Subcutaneous preadipocyte (primary cell): ENCODE results near the genes TWIST1 and IL6.

DNA sequence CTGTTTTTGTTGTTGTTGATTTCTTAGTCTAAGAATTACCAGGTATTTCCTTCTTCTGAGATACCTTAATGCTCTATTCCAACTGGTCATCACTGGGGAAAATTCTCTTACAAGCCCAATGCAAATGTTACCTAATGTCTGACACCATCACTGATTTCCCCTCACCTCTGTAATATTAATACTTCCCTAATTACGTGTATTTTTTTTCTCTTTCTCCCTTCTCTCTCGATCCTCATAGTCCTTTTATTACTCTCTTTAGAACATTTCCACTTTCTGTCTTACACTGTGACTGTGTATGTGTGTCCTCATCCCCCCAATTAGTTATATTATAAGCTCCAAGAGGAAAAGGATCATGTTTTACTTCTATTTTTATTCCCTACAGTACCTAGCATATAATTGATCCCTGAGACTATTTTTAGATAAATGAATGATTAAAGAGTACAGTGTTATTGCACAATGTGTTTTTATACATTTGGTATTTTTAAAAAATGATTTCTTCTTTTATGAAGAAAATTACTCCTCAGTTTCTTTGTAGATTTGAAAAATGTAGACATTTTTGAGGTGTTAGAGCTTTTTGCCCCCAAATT lies 14.1 kb downstream of the HDAC9 start:
- CAGE, long polyA plus RNA = no peak

GRCh38 chr7:19117160-19118078 lies at the start of gene TWIST1:
Gene TWIST1 (minus strand): TSS chr7:19117636.
- CAGE, long polyA plus RNA = start-site peak on the plus strand at chr7:19117878-19117954, 46 and 20 reads in 2 replicates

DNA sequence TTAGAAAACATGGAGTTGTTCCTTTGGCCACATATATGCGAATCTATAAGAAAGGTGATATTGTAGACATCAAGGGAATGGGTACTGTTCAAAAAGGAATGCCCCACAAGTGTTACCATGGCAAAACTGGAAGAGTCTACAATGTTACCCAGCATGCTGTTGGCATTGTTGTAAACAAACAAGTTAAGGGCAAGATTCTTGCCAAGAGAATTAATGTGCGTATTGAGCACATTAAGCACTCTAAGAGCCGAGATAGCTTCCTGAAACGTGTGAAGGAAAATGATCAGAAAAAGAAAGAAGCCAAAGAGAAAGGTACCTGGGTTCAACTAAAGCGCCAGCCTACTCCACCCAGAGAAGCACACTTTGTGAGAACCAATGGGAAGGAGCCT lies 214.4 kb downstream of the MACC1 start:
- CAGE, long polyA plus RNA = no peak

DNA sequence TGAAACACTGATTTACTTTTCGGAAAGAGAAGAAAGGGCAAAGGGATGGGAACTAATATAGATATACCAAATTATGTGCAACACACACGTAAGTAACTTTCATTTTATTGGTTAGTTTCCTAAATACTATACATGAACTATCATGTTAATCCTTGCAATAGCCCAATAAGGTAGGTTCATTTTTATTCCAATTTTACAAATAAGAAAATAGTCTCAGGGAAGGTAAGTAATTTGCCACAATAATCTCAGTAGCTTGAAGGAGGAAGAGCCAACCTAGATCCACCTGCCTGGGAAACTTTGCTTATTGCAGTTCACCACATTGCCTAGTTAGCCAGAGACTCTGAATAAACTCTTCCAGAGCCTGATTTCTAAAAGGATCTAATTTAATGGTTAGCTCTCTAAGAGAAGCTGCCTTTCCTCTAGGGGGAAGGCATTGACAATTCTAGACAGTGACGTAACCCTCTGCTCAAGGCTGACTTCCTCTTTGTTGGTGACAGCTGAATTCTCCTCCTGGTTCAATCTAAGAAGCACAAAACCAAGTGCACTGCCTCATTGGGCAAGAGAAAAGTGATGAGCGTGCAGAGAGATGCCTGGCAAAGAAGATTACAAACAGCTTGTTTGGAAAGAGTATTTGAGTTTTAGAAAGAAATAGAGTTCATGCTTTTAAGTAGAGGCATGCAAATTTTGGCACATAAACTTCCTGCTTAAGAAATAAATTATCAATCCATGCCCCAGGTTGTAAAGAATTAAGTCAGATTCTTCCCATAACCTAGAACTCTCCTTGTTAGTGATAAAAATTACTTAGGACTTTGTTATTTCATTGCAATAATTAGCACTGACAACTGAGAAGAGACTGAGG lies 102.8 kb downstream of the MACC1 start:
- CAGE, long polyA plus RNA = no peak

- CAGE, long polyA plus RNA = no peak
Observed at GRCh38 chr7:20141620-20142098, 75.5 kb downstream of the MACC1 start.

DNA sequence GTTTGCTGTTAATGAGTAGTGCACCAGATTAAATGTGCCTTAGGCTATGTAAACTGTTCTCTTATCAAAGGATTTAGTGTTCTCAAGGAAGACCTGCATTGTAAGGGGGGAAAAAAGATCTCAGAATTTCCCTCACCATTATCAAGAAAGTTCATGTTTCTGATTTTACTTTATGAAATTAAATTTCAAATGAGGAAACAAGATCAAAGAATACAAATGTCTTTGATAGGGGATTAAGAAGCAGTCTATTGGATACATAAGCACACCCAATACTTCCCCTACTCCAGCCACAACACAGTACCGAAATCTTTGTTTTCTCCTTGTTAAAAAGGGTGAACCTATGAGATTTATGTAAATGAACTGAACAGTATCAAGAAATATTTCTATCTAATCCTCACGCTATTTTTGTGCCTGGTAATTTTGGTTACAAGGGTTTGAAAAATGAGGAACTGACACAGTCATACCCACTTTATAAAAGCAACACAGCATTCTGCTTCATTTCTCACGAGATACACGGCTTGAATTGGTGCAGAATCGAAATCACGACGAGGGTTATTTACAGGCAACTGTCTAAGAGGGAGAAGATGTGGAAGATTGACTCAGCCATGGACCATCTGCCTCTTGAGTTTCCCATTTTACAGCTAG lies 107.8 kb downstream of the ITGB8 start:
- CAGE, long polyA plus RNA = no peak

- CAGE, long polyA plus RNA = no peak
Observed at GRCh38 chr7:20784333-20784654, 2.4 kb downstream of the SP8 start.

- CAGE, long polyA plus RNA = no peak
Observed at GRCh38 chr7:21352899-21353376, 74.9 kb upstream of the SP4 start.

GRCh38 chr7:21616878-21617293 lies 74.0 kb downstream of the DNAH11 start:
- CAGE, long polyA plus RNA = no peak

DNA sequence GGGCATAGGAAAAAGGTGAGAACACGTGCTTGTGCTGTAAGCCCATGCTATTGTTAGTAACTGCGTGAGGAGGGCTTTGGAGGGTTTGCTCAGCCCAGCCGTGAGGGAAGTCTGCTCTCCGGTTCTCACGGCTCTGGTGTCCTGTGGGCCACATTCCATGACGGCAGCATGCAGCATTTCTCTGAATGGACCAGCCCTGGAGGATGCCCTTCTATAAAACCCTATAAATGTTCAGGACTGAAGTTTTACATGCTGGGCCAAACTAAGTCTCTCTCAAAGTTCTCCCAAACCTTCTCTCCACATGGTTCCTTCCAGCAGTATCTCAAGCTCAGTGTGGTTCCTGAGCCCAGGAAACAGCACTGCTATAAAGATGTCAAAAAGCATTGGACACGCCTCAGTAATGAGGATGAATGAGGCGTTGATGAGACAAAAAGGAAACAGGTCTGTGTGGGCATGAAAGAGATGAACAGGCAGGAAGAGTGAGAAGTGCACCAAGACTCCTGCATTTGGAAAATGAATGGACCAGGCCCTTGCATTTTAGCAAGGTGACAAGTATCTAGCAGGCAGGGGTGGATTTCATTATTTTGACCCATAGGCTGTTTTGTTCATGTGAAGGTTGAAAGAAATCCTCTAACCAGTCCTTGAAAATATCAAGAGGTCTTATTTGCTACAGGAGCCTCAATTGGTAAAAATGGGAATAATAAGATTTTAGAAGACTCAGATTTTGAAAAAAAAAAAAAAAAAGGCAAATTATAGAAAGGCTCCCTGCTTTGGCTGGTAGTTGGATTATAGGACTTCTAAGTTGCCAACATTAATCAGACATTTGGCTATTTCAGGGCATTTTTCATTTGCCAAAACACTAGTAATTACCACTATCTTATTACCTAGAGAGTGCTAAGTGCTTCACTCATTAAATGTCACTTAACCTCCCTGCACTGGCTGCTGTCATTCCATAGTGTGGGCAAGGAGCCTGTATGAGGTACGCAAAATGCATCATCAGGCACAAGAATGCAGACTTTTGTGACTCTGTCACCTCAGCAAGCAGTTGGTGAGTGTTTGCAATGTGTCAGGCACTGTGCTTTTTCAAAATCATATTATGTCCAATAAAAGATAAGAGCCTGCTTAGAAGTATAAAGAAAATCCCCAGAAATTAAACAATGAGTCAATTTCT lies 175.2 kb upstream of the CDCA7L start:
- CAGE, long polyA plus RNA = no peak

DNA sequence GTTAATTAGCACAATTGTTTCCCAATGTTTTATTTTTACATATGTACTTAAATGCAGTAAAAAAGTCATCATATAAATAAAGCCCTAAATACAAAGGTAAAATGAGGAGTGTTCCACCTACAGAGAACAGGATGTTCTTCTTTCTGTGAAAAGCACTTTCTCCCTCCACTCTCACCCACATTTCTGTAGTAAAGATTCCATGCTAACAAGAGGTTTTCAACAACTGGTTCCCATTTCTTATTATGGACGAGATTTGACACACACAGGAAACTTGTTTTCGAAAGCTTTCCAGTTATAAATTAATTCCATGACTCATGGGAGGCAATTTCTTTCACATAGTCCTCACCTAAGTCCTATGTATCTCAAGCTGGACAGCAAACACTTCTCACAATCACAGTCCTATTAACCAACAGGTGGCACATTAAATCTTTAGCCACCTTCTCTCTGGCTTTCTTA lies 24.6 kb downstream of the RAPGEF5 start:
- CAGE, long polyA plus RNA = no peak

DNA sequence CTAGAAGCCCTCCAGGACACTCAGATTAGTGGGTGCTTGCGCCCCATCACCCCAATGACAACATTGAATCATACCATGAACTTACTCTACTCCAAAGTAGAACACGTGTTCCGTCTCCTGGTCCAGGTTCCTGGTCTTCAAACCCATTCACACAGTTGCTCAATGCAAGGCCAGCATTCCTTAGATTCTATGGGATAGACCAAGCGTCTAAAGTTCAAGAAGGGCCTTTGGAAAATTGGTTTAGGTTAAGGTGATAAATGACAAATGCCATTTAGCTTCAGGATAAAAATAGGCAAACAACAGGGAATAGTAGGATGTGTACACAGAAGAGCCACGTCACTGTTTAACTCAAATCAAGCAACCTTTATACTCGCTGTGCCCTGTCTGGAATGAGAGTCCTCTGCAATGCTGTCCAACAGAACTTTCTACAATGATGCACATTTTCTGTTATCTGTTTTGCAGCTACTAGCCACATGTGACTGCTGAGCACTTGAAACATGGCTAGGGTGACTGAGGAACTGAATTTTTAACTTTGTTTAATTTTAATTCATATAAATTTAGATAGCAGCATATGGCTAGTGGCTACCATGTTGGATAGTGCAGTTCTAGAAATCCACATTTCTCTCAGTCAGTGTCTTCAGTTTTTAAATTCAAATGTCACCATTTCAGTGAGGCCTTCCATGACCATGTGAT lies 2.4 kb upstream of the RAPGEF5 start:
- CAGE, long polyA plus RNA = no peak

GRCh38 chr7:22433483-22434452 lies 66.2 kb downstream of the STEAP1B start:
- CAGE, long polyA plus RNA = no peak

GRCh38 chr7:22705045-22706000 lies 21.7 kb upstream of the IL6 start:
- CAGE, long polyA plus RNA = no peak

DNA sequence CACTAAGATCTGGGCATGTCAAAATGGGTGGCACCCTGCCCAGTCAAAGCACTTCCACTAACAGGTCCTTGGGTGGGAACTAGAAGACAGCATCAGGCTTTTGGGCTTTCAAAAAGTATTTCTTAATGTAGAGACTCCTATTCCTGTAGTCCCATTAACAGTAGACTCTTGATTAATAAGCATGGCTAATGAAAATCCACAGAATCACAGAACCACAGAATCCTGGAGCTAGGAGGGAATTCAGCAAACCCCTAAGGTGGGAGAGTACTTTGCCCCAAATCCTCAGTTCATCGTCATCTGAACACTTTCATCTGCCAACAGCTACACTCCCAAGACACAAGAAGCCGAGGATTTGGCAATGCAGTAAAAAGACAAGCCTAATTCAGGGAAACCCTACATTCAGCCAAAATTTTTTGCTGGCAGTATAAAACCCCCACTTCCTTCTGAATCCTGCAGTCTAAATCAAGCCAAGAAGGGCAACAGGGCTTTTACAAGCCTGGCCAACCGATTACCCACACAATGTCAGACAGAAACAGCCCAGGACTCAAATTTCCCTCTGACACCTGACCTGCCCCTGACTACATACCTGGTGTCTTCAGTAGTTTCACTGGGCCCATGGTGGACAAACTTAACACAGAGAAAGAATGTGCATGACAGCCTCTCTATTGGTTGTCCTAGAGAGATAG lies 5.9 kb upstream of the IL6 start:
- CAGE, long polyA plus RNA = no peak

- CAGE, long polyA plus RNA = no peak
Observed at GRCh38 chr7:22726755-22727987, at the start of gene IL6. Gene IL6 (plus strand): TSS chr7:22727200.

GRCh38 chr7:22879527-22879759 lies 56.8 kb upstream of the TOMM7 start:
- CAGE, long polyA plus RNA = no peak

DNA sequence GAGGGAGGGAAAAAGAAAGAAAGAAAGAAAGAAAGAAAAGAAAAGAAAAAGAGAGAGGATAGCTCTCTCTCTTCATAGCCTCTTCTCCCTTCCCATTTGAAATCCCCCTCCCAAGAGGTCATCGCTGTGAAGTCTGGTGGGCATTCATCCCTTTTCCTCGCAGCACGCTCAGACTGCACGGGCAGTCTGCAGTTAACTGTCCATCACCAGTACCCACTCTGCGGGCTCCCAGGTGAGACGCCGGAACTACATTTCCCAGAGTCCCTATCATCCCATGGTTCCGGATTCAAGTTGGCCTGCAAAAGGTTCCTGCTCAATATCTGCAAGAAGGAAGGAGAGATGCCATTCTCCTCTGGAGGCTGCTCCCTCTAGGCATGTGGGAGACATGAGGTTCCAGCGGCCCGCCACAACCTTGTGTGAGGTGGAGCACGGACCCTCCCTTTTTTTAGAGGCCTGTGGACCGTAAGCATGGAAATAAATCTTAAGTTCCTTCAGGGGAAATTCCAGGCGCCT lies 29.6 kb downstream of the NUP42 start:
- CAGE, long polyA plus RNA = no peak

DNA sequence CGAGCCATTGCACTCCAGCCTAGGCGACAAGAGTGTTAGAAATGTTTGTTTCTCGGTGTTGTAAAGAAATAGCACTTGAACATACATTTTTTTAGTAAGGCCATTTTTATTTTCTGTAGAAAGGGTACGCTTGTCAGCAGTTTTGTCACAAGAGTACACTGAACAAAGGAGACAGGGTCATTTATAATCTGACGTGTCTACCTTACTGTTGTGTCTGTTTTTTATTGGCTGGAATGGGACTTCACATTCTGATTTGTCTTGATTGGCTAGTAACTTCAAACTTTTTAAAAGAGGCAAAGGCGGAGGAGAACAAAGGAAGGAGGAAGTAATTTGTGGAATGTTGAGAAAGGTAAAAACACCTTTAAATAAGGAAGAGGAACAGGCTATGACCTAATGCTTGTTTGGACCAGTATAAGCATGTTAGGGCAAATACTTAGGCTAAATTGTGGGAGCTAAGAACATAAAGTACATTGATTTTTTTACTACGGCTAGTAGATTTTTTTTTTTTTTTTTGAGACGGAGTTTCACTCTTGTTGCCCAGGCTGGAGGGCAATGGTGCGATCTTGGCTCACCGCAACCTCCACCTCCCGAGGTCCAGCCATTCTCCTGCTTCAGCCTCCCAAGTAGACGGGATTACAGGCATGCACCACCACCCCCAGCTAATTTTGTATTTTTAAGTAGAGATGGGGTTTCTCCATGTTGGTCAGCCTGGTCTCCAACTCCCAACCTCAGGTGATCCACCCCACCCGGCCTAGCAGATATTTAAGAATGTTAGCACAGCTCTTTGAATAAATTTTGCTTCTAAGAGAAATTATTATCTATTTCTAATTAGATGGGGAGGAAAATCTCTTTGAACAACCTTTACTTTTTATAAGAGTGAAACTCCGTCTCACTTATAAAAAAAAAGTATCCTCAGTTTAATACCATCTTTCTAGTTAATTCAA lies 17.9 kb downstream of the TRA2A start:
- CAGE, long polyA plus RNA = no peak

DNA sequence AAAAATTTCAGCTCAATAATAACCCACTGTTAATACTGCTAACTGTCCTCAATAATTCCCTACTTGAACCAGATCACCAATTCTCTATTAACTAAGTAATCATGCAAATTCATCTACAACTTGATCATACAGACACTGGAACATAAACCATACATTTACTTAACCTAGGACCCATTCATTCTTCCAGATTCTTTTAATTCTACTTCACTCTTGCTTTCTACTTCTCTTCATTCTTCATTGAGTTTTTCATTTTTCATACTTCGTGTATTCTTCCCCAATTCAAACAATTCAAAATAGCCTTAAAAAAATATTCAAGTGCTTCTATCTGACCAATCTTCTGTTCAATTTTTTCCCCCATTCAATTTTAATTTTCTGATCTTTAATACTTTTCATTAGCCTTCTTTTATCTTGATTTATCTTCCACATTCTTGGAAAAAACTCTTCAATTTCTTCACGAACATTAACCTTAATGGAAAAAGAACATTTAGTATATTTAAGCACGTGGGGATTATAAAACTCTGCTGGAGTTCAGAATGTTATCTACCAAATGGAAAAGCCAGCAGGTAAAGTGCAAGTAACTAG lies 9.7 kb downstream of the TRA2A start:
- CAGE, long polyA plus RNA = no peak